Metastatic Lung Carcinoma in the Adrenal Gland (tissue), 1 donor: ENCODE measurements around a stretch of chr2.

- PRO-cap = bidirectional peak, plus-strand start at chr2:20439373, minus-strand start at chr2:20439294
Observed at GRCh38 chr2:20439122-20439923, 7.6 kb upstream of the RHOB start.

DNA sequence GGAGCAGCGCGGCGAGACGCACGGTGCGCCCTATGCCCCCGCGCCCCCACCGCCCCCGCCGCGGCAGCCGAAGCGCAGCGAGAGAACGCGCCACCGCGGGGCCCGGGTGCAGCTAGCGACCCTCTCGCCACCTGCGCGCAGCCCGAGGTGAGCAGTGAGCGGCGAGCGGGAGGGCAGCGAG, 259 bp downstream of the RHOB start:
- PRO-cap = no peak

GRCh38 chr2:20524455-20525212, 77.8 kb downstream of the RHOB start:
- PRO-cap = no peak

DNA sequence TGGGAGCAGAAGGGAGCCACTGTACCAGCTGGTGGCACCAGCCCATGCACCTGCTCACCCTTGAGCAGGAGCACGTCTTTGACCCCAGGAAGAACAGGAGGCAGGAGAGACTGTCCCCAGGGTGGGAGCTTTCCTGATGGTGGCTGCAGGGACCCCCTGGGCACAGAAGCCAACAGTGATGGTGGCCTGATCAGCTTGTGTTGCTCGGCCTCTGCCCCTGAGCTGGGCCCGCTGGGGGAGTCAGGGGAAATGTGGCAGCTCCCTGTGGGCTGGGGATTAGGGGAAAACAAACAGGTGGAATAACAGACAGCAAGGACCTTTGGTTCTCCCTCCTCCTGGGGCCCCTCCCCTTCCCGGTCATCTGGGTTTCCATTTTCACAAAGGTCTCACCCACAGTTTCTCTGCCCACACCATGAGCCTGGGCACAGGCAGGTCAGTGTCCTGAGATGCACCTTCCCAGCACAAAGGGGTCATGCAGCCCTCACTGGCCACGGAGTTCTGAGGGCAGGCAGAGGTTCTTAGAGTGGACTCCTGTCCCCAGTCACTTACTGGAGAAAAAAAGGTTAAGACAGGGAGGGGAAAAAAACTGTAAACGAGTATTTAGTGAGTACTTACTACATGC, 91.8 kb downstream of the RHOB start:
- PRO-cap = no peak

DNA sequence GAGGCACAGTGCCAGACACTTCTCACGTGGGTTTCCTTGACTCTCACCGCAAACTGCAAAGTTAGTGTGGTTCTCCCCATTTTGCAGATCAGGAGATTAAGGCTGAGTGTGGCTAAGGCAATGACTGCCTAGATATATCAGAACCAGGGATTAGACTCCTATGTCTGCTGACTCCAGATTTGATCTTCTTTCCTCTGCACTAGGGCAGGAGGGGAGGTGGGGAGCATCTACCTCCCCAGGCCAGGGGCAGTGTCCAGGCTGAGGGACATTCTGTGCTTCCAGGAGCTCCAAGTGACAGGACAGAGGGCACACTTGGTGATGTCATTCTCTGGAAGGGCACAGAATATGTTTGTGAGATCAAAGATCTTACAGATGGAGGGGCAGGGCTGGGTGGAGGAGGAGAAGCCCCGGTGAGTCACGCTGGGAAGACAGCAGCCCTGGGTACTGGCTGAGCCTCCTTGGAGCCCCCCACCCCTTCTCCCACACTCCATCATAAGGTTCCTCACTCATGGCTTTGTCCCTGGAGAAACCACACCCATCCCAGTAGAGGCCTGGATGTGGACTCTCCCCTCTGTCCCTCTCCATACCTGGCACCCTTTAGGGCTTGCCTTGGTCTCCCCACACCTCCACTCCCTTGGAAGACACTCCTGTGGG, 92.4 kb downstream of the RHOB start:
- PRO-cap = no peak

- PRO-cap = no peak
Observed at GRCh38 chr2:20573790-20574423, 77.0 kb downstream of the HS1BP3 start.

GRCh38 chr2:20592976-20594006, 57.6 kb downstream of the HS1BP3 start:
- PRO-cap = no peak

GRCh38 chr2:20649412-20649825, 1.5 kb downstream of the HS1BP3 start:
- PRO-cap = no peak

- PRO-cap = unidirectional peak, minus-strand start at chr2:20676430
Observed at GRCh38 chr2:20675643-20676680, 9.0 kb downstream of the GDF7 start.

DNA sequence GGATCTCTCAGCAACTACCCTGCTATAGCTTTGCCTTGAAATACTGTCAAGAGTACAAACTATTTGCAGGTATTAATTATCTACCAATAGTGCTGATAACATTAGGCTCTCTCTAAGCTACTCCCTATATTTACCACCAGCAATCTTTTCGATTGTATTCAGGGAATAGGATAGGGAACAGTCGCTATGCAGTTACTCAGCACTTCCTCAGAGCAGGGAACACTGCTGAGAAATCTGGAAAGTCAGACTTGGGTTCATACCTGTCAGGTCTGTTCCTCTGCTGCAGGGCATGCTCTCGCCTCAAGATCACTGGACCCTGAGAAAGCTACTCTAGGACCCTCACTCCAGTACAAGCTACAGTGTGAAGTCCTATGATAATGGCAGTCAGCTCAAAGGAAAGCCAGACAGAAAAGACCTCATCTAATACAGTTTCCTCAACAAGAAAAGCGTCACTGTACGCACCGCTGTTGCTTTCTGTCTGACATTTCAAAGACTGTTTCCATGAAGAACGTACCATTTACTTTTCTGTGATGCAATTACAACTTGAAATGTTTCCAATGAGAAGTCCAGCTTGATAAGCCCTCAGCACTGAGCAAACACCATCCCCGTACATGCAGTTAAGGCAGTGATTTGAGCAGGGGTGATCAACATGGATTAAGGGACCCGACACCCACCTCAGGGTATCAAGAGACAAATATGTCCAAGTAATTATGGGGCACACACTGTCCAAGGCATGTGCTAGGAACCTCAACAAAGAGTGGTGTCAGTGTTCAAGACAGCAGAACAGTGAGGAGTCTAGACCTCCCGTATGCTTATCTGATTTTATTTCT, 22.8 kb downstream of the GDF7 start:
- PRO-cap = no peak

DNA sequence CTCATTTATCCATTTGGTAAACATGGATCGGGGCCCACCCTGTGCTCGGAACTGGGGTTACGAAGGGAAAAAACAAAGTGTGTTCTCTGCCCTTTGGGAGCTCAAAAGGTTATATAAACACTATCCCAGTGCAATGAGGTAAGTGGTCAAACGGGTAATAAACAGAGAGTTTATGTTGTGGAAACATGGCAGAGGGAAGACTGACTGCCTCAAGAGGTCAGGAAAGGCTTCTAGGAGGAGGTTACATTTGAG, 299.2 kb downstream of the TDRD15 start:
- PRO-cap = no peak

DNA sequence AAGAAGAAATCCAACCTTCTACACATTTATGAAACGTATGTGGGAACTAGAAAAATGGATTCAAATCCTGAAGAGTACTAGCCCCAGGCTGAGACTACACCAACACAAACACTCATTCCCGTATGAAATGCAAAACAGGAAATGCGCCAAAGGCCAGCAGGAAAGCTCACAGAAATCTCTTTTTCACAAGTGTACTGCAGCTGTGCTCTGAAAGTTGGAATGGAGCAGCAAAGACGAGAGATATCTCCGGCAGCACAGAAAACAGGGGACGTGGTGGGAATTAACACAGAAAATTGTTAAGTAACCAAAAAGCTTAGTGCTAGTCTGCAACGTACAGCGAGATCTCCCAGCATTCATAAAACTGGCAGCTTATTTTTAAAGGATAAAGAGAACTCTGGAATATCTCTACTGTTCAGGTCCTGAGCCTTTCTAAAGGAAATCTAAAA, 913.6 kb downstream of the TDRD15 start:
- PRO-cap = no peak

- PRO-cap = no peak
Observed at GRCh38 chr2:22281100-22281591, 1103.8 kb upstream of the KLHL29 start.

DNA sequence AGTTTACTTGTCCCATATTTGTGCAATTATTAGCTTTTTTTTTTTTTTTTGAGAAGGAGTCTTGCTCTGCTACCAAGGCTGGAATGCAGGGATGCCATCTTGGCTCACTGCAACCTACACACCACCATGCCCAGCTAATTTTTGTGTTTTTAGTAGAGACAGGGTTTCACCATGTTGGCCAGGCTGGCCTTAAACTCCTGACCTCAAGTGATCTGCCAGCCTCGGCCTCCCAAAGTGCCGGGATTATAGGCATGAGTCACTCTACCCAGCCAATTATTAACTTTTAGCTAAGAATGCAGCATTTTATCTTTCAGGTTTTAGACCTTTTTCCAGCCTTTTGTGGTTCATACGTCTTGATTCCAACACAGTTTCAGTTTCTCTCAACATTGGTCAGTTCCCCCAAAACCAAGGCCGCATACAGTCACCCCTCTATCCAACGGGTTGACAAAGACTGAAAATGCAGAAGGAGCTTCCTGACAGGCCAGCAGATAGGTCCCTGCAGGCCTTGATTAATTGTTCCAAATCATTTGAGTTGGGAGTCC, 262.3 kb upstream of the KLHL29 start:
- PRO-cap = no peak

- PRO-cap = no peak
Observed at GRCh38 chr2:23127249-23127927, 257.6 kb upstream of the KLHL29 start.

- PRO-cap = no peak
Observed at GRCh38 chr2:23248202-23248643, 136.8 kb upstream of the KLHL29 start.

DNA sequence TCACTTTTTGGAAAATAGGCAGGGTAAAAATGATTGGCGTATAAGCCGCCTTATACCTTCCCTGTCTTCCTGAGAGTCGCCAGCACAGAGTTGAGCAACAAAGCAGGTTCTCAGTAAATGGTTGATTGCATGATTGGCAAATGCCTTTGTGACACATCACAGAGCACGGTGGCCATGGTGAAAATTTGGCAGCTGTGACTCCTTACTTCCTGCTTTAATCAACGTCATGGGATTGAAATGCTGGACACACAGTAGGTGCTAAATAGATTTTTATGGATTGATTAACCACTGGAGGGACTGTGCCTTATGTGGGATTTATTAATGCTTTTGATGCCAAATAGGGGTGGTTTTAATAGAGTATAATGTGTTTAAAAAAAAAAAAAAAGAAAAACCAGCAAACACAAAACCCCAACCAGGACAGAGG, 3.8 kb upstream of the KLHL29 start:
- PRO-cap = unidirectional peak, minus-strand start at position 71 of the sequence

- PRO-cap = bidirectional peak, plus-strand start at chr2:23387181, minus-strand start at chr2:23387070; unidirectional peak, minus-strand start at chr2:23387318
Observed at GRCh38 chr2:23386331-23387626, 1.8 kb downstream of the KLHL29 start.

- PRO-cap = no peak
Observed at GRCh38 chr2:23419700-23420136, 34.7 kb downstream of the KLHL29 start.

DNA sequence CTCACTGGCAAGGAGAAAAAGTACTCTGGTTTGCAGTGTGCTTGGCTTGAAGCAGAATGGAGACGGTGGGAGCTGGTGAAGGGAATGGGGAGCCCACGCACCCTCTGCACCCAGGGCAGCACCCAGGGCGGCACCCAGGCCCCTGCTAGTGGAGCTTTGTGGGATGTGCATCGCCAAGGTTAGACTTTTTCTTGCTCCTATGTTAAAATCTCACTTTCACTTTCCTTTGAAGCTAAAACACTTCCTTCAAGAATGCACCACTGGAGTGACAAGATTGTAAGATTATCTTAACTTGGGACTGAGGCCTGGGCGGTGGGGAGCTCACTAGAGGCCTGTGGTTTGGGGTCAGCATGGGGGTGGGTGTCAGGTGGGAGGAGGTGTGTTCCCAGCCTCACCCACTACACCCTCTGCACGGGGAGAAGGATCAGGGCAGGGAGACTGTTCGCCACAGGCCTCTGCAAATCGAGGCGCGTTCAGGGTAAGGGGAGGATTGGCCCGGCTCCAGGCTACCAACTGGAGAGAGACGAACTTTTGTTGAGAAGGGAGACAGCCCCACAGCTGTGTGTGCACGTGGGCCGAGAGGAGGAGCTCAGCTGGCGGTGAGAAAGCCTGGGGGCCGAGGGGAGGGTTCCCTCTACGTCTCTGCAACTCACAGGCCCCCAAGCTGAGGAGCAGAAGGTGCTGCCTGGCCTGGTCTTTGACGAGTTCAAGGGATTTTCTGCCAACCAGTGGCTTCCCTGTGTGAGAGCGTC, 147.5 kb downstream of the KLHL29 start:
- PRO-cap = no peak